Colon Carcinoma Metastatic in the Brain (tissue), 2 donors: ENCODE data around the gene WDR17.

DNA sequence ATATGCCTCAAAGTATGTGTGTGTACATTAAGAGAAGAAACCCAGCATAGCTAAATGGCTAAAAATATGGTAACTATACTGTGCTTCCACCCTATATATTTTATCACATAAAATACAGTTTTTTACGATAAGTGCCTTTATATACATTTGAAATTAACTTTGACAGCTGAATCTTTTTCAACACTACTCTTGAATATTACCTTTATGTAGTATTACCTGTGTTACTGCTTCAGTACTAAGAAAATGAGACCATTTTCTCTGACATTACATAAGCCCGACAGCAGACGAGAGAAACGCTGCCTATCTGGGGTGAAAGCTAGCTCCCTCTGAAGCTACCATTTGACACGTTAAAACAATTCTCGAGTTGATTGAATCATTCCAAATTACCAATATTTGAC, 984 bp downstream of the GPM6A start:
- PRO-cap, 2 experiments: no peak in any of the 2 experiments

- PRO-cap, 2 experiments: no peak in any of the 2 experiments
Measured at GRCh38 chr4:175998851-175999749, 66.5 kb upstream of the WDR17 start.

DNA sequence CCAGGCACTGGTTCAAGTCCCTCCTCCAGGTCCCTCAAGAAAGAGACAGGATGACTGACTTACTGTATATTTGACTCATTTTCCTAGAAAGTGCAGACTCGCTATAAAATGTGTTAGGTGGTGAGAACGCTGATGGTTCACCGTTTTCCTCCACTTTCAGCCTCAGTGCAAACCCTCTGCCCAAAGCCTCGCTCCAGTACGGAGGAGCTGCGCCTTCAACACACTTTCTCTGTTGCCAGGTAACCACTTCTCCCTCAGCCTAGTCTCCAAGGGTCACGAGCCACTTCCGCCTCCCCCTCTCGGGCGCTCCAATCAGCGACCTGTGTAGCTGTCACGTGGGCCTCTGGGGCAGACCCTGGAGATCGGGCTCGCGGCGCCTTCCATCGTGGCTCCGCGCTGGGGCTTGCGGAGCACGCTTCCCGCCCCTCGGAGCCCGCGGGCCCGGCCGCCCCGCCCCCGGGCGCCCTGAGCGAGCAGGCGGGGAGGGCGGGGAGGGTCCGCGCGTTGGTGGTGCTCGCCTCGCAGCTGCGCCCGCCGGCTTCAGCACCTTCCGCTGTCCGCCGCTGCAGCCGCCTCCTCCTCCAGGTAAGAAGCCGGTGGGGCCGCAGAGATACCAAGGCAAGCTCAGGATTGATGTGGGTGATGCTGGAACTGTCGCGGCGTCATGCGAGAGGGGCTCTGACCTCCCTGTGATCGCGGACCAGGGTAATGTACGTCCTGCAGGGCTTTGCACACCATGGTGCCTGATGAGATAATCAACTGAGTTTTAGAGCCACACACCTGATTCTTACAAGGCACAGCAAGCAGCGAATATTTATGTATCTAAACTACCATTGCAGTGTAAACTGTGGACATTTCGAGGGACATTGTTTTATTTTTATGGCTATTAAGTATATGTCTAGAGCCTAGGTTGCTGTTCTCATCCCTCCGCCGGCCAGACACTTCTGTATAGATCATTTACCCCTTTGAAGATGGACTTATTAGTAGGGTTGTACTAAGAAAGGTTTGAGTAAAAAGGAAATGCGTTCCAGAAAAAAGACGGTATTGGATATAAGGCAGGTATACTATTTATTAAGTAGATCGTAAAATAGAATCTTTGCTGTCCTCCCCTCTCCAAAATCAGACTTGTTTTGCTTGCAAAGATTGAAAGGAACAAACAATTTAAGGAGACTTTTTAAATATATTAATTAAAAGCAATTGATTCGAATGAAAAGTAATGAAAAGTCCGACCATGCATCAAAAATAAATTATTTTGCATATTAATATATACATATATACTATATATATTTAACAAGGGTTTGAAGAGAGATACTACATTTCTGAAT, at the start of gene WDR17:
TSS of gene WDR17 (plus strand) at position 347 of the 1,325 bp plus-strand sequence.
- PRO-cap, 2 experiments: no peak in any of the 2 experiments

DNA sequence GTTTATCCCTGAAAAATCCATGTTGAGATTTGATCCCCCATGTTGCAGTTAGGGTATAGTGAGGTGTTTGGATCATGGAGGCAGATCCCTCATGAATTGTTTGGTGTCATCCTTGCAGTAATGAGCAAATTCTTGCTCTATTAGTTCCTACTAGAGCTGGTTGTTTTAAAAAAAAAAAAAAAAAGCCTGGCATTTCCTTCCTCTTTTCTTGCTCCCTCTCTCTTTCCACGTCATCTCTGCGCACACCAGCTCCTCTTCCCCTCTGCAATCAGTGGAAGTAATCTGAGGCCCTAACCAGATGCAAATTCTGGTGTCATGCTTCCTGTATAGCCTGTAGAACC, 24.4 kb downstream of the WDR17 start:
- PRO-cap, 2 experiments: no peak in any of the 2 experiments

DNA sequence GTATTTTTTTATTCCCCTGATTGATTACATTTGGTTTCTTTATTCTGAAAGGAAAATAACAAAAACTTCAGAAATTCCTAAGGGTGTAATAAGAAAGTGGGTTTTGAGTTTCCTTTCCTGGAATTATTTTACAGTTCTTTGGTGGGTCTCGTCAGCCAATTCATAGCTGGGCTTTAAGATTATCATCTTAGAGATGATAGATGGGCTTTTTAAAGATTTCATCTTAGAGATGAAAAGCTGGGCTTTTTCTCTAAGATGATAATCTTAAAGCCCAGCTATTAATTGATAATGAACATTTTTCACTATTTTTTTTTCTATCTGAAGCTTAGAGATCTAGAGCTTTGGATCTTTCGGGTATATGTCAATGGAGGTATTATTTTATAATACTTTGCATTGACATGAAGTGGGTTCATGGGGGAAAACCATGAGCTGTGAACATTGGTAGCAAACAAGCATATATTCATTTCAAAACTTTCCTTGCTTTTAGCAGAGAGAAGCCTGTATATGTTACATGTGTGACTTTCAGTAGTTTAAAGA, 11.2 kb downstream of the SPCS3 start:
- PRO-cap, 2 experiments: no peak in any of the 2 experiments

- PRO-cap, 2 experiments: no peak in any of the 2 experiments
Measured at GRCh38 chr4:176383234-176384075, 63.7 kb downstream of the SPCS3 start.

- PRO-cap, 2 experiments: no peak in any of the 2 experiments
Measured at GRCh38 chr4:177533374-177533756, 91.1 kb upstream of the AGA start.

- PRO-cap, 2 experiments: no peak in any of the 2 experiments
Measured at GRCh38 chr4:178037852-178038198, 595.6 kb upstream of the AGA start.

- PRO-cap, 2 experiments: no peak in any of the 2 experiments
Measured at GRCh38 chr4:178322405-178322820, 880.2 kb upstream of the AGA start.

- PRO-cap, 2 experiments: no peak in any of the 2 experiments
Measured at GRCh38 chr4:179719679-179720891, 2277.8 kb upstream of the AGA start.

GRCh38 chr4:180059289-180059513, 2184.0 kb upstream of the TENM3 start:
- PRO-cap, 2 experiments: no peak in any of the 2 experiments

DNA sequence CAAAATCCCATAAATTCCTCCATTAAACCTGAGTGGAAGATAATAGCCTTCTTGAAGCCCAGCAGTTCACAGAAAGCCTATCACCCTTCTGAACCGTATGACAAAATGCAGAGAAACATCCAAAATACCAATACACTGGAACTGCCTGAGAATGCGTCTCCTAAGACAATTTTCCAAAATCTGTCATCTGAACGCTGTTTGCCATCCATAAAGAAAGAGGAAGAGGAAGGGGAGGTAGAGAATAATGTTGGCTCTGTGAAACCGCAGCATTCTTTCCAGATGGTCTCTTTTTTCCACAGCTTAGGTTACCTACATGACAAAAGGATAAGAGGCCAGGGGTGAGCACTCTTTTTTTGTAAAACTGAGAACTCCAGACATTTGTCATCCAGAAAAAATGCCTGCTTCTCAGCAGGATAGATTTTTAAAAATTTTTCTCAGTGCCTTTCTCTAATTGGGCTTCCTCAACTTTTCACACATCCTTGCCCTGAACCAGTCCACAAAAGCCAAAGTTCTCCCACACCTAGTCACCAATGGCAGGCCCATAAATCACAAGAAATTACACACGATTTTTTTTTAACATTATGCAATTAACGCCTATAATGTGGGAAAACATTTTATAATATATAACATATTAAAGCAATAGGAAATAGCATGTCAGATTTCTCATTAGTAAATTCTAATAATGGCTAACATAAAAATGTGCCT, 158.2 kb upstream of the TENM3 start:
- PRO-cap, 2 experiments: no peak in any of the 2 experiments

- PRO-cap, 2 experiments: no peak in any of the 2 experiments
Measured at GRCh38 chr4:182531467-182531852, 288.3 kb downstream of the TENM3 start.

GRCh38 chr4:183265618-183265888, 54.5 kb downstream of the CLDN22 start:
- PRO-cap, 2 experiments: no peak in any of the 2 experiments

GRCh38 chr4:183268652-183269144, 51.4 kb downstream of the CLDN22 start:
- PRO-cap, 2 experiments: no peak in any of the 2 experiments

- PRO-cap, 2 experiments: no peak in any of the 2 experiments
Measured at GRCh38 chr4:183571163-183571957, 66.5 kb downstream of the ING2 start.

DNA sequence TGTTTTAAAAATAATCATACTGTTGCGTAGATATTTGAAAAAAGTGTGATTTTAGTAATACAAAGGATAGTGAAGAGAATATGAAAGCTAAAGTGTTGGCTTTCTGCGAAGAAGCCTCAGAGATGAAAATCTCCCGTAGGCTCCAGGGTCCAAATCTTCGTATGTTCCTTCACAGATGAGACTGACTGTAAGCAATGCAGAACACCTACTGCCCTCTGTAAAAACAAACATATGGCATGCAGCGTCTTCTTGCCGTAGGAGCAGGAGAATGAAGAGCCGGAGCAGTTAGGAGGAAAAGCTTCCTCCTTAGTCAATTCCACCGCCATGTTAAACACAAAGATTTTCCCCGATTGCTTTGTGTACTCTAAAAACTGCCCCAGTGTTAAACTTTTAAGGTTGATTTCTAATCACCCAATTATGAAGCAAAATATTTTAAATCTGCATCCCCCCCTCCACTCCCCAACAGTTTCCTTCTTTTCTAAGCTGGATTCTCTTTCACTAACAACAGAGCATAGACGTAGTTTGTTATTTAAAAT, 22.5 kb downstream of the RWDD4 start:
- PRO-cap, 2 experiments: no peak in any of the 2 experiments

DNA sequence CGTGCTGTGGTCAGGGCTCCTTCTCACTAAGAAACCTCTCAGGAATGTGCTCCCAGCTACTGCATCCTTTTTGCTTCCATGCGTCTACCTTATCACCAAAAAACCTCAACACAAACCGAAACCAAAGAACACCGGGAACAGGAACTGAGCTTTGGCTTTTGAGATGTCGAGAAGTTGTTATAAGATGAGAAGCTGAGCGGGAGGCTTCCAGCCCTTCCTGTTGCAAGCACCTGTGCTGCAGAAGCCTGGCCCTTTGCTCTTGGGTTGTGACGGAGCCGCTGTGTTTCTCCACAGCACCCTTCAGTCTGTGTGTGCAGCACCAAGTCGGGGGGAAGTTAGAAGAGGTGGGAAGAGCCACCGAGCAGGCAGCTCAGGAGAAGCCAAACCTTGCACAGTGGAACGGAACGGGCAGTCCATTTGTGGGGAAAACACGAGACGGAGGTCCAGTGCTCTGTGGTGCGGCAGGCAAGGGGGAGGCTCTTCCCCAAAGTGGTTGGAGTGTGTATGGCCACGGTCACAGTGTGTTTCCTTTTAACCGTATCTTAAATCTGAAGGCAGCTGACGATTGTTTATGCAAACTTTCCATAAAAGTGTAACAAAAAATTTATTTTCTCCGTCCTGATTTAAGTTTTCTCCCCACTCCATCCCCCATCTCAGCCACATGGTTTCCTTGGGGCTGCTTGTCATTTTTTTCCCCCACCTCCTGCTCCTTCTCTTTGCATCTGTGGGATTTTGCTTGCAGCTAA, 123.5 kb downstream of the STOX2 start:
- PRO-cap, 2 experiments: no peak in any of the 2 experiments

DNA sequence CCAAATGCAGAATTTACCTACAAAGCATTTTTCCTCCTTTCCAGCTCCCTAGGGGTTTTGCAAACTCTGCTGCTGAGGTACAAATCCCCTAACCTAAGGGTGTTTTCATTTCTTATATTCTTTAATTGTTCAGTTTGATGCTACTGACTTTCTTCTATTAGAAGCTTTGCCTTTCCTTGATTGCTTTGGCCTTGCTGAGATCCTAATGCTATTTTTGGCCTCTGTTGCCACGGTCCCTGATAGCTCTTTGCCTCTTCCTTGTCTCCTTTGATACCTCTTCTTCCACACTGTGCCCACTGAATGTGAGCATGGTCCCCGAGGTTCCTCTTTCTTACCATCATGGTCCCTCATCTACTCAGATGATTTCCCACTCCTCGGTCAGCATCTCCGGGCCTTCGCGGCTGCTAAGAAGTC, 23.9 kb downstream of the ENPP6 start:
- PRO-cap, 2 experiments: no peak in any of the 2 experiments

DNA sequence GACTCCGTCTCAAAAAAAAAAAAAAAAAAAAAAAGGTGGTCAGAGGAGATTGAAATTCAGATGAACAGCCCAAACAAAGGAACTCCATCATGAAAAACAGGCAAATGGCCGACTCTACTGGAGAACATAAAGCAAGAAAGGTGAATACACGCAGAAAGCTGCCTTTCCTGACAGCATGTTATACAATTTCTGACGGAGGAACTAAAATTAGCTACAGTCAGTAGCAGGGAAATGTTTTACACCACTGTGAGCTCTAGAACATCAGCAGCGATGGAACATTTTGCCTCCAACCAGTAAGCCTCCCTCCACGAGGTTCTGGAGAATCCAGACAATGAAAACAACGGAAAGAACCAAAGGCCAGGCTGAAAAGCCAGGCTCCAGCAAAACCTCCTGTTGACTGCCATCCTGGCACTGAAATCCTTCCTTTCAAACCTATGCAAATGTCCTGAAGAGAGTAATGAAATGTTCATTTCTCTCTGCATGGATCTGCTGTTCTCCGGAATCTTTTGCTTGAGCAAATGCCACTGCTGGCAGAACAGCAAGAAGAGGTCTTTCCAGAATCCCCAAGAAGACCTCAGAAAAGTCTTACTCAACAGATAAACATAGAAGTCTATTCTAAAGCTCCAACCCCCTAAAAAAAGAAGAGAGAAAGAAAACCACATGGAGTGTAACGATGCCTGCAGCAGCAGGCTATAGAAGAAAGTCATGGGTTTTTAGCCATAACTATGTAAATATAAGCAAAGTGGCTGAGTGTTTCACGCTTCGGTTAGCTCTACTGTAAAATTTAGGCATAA, 78.8 kb downstream of the IRF2 start:
- PRO-cap, 2 experiments: no peak in any of the 2 experiments